HTERT-HM (cell line): ENCODE results near the genes HSD17B7 and ILDR2.

GRCh38 chr1:162790156-162791114 lies at the start of gene HSD17B7:
TSS of gene HSD17B7 (plus strand) at chr1:162790702.
- RRBS: 0% methylated on average over 1 of the region's 52 CpGs

GRCh38 chr1:162822265-162823342 lies 32.1 kb downstream of the HSD17B7 start:
- RRBS: 16% methylated on average over 13 of the region's 48 CpGs

DNA sequence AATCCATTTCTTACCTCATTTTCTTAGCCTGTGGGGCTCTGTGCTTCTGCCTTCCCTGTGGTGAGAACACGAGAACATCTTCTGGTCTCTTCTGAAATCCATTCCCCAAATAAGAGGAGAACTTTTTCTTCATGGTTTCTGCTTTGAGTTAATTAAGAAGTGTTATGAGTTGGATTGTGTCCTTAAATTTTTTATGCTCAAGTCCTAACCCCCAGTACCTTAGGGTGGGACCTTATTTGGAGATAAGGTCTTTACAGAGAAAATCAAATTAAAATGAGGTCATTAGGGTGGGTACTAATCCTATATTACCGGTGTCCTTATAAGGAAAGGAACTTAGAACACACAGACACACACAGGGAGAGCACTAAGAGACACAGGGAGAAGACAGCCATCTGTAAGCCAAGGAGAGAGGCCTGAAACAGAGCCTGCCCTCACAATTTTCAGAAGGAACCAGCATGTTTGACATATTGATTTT lies 5.3 kb downstream of the CCDC190 start:
- RRBS: no CpG with 5 or more reads among the region's 2 CpGs

DNA sequence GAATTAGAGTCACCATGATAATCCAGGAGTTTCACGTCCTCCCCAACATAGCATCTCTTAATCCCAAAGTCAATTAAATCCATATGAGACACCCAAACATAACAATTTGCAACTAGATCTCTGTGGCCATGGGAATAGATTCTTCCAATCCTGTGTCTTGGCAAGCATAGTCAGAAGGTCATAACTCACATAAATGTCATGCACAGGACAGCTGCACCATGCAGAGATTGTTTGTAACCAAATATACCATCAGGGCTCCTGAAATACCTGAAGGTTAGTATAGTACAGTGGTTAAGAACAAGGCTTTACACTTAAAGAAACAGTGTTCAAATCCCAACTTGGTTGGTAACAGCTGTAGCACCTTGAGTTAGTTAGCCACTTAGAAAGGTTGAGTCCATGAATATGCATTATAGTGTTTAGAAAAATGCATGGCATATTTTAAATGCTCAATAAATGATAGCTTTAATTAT lies 82.6 kb upstream of the CCDC190 start:
- RRBS: no CpG with 5 or more reads among the region's 1 CpG

DNA sequence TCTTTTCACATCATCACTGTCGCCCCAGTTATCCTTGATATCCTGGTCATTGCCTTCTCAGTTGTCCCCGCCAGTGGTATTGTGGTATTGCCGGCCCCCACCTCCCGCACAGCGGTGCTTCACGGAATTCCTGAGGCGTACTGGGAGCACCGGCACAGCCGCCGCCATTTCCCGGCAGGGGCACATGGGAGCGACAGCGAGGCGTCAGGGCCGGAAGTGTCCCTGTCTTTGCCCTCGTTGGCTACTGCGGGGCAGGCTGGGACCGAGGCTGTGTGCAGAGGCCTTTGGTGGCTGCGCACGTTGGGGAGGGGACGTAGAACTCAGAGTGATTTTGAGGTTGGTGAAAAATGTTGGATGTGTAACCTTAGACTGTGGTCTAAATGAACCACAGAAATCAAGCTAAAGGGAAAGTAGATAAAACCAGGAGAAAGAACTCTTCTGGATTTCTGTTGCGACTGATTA lies 101.3 kb downstream of the NUF2 start:
- RRBS: 68% methylated on average over 10 of the region's 22 CpGs

GRCh38 chr1:164606732-164607617 lies 48.0 kb downstream of the PBX1 start:
- RRBS: no CpG with 5 or more reads among the region's 5 CpGs

- RRBS: no CpG with 5 or more reads among the region's 8 CpGs
Measured at GRCh38 chr1:164625290-164625980, 66.5 kb downstream of the PBX1 start.

DNA sequence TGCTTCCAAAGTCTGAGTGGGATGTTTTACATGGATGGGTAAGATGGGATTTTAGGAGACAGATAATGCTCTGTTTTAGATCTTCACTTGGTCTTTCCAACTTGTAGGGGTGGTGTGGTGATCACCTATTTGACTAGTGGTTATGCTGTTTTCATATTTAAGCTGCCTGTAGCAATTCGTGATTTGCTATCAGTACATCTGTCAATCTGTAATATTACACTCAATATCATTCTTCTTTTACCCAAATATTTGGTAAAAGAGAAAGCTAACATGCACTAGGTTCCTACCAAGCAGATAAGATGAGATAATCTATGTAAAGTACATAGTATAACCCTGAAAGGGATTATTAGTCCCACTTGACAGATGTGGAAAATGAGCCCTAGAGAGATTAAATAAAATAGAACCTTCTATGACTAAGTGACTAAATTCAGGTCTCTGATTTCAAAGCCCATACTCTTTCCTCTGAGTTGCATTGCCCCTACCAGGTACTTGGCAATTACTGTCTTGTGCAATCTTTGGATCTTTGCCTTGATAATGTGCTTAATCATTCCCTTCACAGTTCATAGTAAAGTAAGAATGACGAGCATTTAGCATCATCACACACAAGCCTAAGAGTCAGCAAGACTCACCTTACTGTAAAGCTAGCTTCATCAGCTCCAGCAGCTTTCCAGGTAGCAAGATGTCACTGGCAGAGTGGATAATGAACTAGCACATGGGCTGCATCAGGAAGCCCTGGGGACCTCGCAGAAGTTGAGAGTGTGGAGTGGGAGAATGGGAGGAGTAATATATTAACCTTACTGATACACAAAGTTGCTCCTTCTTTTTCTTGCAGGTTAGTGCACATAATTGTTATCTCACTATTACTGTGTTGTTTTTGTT lies 71.5 kb downstream of the PBX1 start:
- RRBS: no CpG with 5 or more reads among the region's 3 CpGs

GRCh38 chr1:165892301-165893037 lies 65.1 kb downstream of the UCK2 start:
- RRBS: no CpG with 5 or more reads among the region's 6 CpGs

GRCh38 chr1:166165628-166166139 lies 1.1 kb downstream of the FAM78B start:
- RRBS: 0% methylated on average over 1 of the region's 36 CpGs

GRCh38 chr1:166840445-166841549 lies 1.5 kb downstream of the POGK start:
- RRBS: no CpG with 5 or more reads among the region's 18 CpGs

DNA sequence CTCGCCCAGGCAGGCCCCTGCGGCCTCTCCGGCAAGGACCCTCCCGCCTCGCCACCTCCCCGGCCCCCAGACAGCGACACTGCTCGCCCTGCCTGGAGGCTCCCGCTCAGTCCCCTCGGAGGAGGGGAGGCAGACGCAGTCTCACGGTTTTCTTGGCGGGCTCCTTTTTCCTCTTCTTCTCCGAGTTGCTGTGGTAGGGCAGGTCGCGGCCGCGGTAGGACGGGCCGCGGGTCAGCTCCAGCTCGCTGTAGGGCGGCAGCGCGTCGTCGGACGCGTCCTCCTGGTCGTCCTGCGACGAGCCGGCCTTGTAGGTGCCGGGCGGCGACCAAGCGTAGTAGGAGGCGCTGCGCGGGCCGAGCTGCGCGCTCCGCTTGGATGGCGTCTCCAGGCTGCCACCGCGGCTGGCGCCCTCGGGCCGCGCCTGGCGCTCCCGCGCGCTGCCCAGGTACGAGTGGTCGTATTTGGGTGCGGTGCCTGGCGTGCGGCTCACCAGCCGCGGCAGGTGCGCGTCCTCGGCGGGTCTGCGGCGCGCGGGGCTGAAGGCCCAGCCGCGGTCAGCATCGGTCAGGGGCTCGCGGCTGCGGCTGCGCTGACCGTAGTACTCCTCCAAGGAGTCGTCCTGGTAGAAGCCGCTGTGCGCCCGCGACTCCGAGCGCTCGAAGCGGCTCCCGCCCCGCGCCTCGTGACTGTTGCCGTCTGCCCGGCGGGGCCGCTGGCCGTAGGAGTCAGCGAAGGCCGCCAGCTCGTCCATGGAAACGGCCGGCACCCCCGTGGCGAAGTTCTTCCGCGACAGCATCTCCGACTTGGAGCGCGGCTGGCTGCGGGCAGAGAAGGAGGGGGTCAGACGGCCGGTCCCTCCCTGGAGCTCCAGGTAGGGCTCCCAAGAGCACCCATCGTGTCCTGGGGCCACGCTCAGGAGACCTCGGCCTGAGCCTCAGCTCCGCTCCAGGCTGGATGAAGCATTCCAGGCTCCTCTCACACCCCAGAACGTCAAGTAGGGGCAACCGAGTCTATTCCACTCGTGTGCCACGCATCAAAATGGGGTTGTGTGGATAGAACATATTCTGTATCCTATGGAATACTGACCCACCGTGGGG lies 44.8 kb upstream of the TADA1 start:
- RRBS: 13% methylated on average over 19 of the region's 120 CpGs

- RRBS: no CpG with 5 or more reads among the region's 106 CpGs
Measured at GRCh38 chr1:166975254-166976141, at the start of gene ILDR2. TSS of gene ILDR2 (minus strand) at chr1:166975540.

GRCh38 chr1:167088846-167089220 lies 1.3 kb downstream of the GPA33 start:
- RRBS: no CpG with 5 or more reads among the region's 2 CpGs

GRCh38 chr1:167221839-167222779 lies 1.4 kb downstream of the POU2F1 start:
- RRBS: 0% methylated on average over 4 of the region's 46 CpGs

GRCh38 chr1:167421734-167422113 lies 96.6 kb downstream of the CD247 start:
- RRBS: no CpG with 5 or more reads among the region's 2 CpGs

GRCh38 chr1:167426479-167426867 lies 91.9 kb downstream of the CD247 start:
- RRBS: no CpG with 5 or more reads among the region's 2 CpGs

DNA sequence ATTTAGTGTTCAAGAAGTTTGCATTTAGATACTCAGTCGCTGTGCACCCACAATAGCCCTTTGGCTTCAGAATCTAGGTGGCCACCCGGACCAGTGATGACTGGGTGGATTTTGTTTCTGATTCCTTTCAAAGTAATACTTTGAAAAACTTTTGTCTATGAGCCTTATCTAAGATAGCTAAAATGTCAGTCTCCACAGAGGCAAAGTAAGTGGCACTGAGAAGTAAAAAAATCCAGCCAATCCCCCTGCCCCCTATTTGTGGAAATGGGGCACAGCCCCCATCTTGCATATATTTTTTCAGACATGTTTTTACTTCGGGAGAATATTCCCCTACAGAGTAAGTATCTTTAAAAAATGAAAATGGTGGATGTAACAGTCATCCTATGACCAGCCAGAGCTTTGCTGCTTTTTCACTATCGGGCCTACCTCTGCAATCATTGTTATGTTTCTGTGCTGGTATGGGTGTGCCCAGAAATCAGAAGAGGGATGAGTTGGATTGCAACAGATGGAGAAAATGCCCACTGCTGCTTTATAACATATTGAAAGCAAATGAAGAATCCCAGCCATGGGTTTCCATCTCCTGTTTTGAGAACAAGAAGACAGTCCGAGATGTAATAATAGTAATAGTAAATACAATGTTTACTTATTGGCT lies 3.0 kb downstream of the CD247 start:
- RRBS: no CpG with 5 or more reads among the region's 5 CpGs

GRCh38 chr1:167516479-167517447 lies 1.6 kb downstream of the CD247 start:
- RRBS: no CpG with 5 or more reads among the region's 20 CpGs